Lower leg skin (tissue), 2 donors: Measurements from ENCODE around the gene PIK3C2G.

GRCh38 chr12:16609936-16610894, 4.3 kb upstream of the LMO3 start:
- PRO-cap, result no peak
- RAMPAGE, long total RNA, 2 experiments, result no peak in any of the 2 experiments

- PRO-cap, result no peak
- RAMPAGE, long total RNA, 2 experiments, result no peak in any of the 2 experiments
Observed at GRCh38 chr12:18172570-18172971, 82.6 kb upstream of the RERGL start.

- PRO-cap, result no peak
- RAMPAGE, long total RNA, 2 experiments, result no peak in any of the 2 experiments
Observed at GRCh38 chr12:18242575-18243111, 18.7 kb upstream of the PIK3C2G start.

DNA sequence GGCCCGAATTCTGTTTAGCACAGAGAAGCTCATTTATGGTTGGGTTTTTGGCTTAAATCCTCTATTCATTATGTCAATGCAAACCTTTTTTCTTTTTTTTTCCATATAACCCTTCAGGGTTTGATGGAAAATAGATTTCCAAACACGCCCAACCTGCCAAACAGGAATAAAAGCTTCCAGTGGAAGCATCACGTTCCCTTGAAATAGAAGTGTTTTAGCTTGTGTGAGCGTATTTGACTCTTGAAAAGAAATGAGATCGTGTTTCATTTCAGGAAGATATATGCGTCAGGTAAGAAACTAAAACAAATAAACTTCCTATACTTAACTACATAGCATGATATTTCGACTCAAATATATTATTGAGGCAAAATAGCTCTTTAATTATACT, at the start of gene PIK3C2G:
Gene PIK3C2G (plus strand): TSS at position 230 of the 388 bp plus-strand sequence.
- PRO-cap, result no peak
- RAMPAGE, long total RNA, 2 experiments, result start-site peak on the plus strand in 1 of 2 experiments, centred at position 228 of the sequence, 77 reads per replicate

- PRO-cap, result no peak
- RAMPAGE, long total RNA, 2 experiments, result no peak in any of the 2 experiments
Observed at GRCh38 chr12:18261712-18262306, 491 bp downstream of the PIK3C2G start.

DNA sequence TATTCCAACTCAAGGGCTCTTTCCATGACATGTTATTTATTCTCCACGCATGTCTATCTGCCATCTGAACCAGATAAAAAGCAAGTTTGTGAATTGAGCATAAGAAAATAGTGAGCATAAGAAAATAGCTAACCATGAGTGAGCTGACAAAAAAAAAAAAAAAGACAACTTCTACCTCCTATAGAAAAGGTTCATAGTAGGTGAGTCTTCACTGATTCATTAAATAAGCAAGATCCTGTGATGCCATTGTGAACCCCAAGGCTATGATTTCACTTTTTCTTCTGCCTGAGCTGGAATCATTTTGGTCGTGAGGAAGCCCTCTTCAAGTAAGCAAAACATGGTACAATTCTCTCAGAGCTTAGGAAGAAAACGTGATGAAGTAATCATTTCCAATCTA, 1.1 kb downstream of the PIK3C2G start:
- PRO-cap, result no peak
- RAMPAGE, long total RNA, 2 experiments, result no peak in any of the 2 experiments

DNA sequence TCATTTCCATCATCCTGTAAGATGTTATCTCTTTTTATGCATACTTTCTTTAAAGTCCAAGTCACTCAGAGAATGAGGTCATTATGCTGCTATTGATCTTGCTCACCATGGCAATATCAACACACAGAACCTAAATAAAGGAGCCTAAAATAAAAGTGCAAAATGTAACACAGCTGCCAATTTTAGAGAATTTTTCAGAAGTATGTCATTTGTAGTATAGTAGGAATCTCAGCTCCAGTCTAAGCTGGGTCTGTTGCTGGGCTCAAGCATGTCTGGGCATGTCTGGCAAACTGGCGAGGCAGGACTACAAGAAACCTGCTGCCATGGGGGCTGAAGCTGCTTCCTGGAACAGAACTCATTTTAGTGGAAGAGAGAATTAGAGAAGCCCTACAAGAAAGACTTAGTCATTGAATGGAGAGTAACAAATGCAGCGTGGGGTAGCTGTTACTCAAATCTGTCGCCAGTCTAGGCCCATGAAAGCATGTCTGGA, 7.5 kb upstream of the AEBP2 start:
- PRO-cap, result no peak
- RAMPAGE, long total RNA, 2 experiments, result no peak in any of the 2 experiments

DNA sequence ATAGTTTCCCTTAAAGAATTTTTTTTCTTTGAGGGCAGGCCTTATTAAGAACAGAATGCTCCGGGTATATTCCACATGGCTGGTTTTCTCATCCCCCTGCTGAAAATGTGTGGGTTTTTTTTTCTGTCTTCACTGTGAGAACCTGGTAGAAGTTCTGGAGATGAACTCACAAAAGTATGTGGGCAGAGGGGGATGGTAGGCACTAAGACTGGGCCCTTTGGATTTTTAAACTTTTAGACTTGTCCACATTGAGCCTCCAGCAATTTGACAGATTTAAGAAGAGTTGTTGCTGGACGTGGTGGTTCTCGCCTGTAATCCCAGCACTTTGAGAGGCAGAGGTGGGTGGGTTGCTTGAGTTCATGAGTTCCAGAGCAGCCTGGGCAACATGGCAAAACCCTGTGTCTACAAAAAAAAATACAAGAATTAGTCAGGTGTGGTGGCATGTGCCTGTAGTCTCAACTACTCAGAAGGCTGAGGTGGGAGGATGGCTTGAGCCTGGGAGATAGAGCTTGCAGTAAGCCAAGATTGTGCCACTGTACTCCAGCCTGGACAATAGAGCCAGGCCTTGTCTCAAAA, 93.4 kb downstream of the AEBP2 start:
- PRO-cap, result no peak
- RAMPAGE, long total RNA, 2 experiments, result no peak in any of the 2 experiments

DNA sequence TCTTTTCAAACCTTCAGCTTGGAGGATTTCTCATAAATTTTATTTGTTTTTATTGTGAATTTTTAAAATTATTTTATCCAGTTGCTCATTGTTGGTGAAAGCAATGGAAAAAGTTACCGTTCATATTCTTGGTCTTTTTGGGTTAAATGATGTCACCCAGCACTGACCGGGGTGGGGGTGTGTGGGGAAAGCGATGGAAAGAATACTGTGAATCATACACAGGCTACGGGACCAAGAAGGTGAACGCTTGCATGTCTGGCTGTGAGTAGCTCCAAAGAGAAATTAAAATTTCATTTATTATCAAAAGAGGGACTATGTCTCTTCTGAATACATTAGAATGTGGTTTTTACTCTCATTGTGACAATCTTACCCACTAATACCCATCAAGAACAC, 430.1 kb downstream of the AEBP2 start:
- PRO-cap, result no peak
- RAMPAGE, long total RNA, 2 experiments, result no peak in any of the 2 experiments

DNA sequence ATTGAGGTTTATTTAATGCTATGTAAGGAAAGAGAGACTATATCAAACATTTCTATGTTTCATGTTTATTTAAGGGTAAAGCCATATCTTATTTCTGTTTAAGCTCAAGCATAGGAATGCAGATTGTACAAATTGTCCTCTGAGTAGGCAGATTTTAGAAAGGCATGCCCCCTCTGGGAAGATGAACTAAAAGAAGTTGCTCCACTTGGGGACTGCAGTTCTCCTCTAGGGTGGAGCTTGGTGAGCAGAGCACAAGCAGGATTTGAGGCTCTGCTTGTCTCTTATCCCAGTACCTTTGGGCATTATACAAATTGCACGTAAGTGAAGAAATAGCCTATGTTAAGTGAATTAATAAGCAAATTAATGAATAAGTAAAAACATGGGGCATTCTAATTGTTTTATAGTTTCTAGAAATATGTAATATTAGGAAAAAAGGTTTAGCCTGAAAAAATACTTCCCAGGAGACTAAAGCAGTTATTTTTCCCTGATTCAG, 96.1 kb upstream of the PDE3A start:
- PRO-cap, result no peak
- RAMPAGE, long total RNA, 2 experiments, result no peak in any of the 2 experiments

DNA sequence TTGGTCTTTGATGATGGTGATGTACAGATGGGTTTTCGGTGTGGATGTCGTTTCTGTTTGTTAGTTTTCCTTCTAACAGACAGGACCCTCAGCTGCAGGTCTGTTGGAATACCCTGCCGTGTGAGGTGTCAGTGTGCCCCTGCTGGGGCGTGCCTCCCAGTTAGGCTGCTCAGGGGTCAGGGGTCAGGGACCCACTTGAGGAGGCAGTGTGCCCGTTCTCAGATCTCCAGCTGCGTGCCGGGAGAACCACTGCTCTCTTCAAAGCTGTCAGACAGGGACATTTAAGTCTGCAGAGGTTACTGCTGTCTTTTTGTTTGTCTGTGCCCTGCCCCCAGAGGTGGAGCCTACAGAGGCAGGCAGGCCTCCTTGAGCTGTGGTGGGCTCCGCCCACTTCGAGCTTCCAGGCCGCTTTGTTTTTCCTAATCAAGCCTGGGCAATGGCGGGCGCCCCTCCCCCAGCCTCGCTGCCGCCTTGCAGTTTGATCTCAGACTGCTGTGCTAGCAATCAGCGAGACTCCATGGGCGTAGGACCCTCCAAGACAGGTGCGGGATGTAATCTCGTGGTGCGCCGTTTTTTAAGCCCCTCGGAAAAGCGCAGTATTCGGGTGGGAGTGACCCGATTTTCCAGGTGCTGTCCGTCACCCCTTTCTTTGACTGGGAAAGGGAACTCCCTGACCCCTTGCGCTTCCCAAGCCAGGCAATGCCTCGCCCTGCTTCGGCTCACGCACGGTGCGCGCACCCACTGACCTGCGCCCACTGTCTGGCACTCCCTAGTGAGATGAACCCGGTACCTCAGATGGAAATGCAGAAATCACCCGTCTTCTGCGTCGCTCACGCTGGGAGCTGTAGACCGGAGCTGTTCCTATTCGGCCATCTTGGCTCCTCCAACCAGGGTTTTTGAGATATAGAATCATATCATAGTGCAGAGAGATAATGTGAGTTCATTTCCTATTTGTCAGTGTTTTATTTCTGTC, 83.5 kb downstream of the SLCO1B1 start:
- PRO-cap, result no peak
- RAMPAGE, long total RNA, 2 experiments, result no peak in any of the 2 experiments

DNA sequence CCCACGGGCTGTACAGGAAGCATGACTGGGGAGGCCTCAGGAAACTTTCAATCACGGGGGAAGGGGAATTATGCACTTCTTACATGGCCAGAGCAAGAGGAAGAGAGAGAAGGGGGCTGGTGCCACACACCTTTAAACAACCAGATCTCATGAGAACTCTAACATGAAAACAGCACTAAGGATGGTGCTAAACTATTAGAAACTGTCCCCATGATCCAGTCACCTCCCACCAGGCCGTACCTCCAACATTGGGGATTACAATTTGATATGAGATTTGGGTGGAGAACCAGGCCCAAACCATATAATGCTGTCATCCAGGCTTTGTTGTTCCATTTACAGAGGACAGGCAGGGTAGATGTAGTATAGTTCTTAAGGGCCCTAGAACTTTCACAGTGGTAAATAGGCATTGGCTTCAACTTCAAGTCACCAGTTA, 20.2 kb downstream of the PYROXD1 start:
- PRO-cap, result no peak
- RAMPAGE, long total RNA, 2 experiments, result no peak in any of the 2 experiments

GRCh38 chr12:21602649-21603195, 1.9 kb downstream of the GYS2 start:
- PRO-cap, result no peak
- RAMPAGE, long total RNA, 2 experiments, result no peak in any of the 2 experiments

- PRO-cap, result no peak
- RAMPAGE, long total RNA, 2 experiments, result no peak in any of the 2 experiments
Observed at GRCh38 chr12:21662217-21662798, 4.7 kb upstream of the LDHB start.

DNA sequence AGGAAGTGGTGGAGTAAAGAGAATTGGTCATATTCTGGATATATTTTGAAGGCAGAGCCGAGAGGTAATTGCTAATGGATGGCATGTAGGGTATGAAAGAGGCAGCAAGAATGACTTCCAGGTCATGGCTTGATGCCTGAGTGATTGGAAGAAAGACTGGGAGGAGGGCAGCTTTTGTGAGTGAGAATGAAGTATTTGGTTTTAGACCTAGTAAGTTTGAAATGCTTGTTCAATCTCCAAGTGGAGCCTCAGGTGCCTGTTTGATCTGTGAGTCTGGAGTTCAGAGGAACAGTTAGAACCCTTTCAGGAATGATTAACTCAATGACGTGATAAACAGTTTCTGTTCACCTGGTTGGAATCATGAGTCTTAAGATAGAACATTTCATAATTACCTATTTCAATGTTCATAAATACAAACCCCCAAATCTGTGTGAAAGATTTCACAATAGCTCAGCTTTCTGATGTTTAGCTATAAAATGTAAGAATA, 10.4 kb downstream of the KCNJ8 start:
- PRO-cap, result no peak
- RAMPAGE, long total RNA, 2 experiments, result no peak in any of the 2 experiments

- PRO-cap, result no peak
- RAMPAGE, long total RNA, 2 experiments, result no peak in any of the 2 experiments
Observed at GRCh38 chr12:21775354-21776021, 982 bp upstream of the KCNJ8 start.

DNA sequence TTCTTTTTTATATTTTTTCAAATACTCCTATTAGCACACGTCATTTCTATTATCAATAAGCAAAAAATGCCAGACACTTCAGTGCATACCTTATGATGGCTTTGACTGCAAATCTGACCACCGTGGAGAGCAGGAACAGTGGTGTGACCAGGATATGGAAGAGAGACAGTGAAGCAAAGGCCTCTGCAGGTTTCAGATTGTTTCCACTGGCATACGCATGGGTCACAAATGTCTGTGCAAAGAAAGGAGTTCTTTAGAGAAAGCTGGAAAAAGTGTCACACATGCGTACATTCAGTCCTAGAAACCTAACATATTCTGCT, 47.3 kb downstream of the ABCC9 start:
- PRO-cap, result no peak
- RAMPAGE, long total RNA, 2 experiments, result no peak in any of the 2 experiments

DNA sequence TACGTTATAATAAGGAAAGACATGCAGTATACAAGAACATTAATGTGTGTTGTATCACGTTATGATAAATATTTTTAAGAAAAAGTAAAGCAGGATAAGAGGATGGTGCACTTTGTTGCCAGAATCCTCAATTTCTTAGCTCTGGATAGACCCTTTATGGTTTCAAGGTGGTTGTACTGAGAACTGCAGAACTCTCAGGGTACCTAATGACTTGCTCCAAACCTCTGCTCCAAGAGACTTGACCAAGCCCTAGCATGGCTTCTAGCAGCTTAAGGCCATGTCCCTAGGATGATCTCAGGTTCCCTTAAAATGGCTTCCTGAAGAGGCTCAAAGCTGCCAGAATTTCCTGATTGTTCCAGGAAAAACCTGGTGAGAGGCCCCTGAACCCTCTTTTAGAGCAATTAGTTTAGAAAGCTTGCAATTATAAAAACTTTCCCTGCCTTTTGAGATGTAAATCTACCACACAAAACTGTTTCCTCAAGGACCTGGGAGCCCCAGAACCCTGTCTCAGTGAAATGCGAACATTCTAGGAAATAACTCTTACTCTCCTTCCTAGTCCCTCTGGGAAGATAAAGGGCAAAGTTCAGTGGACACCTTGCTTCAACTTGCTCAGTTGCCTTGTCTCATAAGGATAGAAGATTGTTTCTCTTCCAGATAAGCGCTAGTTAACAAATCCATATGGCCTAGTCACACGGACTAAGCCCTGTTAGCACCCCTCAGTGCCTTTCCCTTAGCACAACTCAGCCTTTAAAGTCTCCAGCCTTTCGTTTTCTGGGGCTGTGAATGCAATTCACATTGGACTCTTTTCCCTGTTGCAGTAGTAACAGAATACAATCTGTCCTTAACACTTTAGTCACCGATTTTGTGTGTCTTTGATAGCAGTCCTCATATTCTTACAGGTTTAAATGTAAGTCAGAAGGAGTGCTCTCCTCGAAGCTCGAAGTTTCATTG, 2.5 kb downstream of the CMAS start:
- PRO-cap, result no peak
- RAMPAGE, long total RNA, 2 experiments, result no peak in any of the 2 experiments

- PRO-cap, result no peak
- RAMPAGE, long total RNA, 2 experiments, result no peak in any of the 2 experiments
Observed at GRCh38 chr12:22146623-22147173, 100.7 kb downstream of the CMAS start.

DNA sequence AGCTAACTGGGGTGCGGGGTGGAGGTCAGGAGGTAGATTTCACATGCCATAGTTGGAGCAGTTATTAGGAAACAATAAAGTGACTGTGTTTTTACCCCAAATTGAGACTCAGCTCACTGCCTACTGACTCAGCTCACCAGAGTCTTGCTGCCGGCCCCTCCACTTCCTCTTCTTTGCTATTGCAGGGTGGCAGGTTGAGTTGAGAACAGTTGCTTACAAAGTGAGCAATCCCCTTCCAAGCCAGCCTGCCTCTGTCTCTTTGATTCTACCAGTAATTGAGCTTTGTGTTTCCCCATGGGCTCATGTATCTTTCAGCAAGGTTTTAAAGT, 12.9 kb downstream of the ST8SIA1 start:
- PRO-cap, result no peak
- RAMPAGE, long total RNA, 2 experiments, result no peak in any of the 2 experiments